Measurements from ENCODE around the gene RAB40B.

GRCh38 chr17:82697829-82698788 lies at the start of gene RAB40B:
Gene RAB40B, minus strand, starts transcription at chr17:82698698.
- RRBS: 1% methylated on average over 67 of the region's 125 CpGs

DNA sequence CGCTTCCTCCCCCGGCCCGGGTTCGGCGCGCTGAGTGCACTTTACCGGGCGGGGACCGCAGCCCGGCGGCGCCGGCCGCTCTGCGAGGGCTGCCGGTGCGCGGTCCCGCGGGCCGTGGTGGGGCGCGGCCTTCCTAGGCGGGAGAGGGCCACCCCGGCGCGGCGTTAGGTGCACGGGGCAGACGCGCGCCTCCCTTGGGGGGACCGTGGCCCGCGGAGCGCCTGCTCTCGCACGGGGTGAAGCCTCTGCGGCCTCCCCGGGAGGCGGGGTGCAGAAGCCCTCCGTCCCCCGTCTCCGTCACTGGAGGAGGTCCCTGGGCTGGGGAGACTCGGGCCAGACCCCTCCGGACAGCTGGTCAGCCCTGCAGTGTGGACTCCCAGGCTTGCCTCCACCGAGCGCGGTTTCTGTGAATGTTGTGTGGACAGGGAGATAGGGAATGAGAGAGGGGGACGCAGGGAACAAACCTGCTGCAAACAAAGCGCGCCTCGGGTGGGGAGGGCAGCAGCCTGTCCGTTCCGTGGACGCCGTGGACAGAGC lies 604 bp downstream of the TBCD start:
- RRBS: under 1% methylated on average over 26 of the region's 57 CpGs

DNA sequence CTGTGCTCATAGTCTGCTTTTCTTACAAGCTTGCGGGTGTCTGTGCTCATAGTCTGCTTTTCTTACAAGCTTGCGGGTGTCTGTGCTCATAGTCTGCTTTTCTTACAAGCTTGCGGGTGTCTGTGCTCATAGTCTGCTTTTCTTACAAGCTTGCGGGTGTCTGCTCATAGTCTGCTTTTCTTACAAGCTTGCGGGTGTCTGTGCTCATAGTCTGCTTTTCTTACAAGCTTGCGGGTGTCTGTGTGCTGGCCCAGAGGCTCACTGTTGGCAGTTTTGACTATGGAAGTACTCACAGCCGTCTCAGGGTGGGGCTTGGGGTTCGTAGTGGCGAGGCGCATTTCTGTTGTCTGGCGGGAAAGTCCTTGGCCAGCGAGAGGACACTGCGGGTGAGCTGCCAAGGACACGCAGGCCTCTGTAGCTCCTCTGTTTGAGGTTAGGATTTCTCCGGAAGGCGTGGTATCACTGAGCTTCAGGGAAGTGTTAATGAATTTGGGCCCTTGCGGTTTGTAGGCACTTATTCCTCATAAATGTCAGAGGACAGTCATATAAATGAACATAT lies 13.4 kb downstream of the TBCD start:
- RRBS: no CpG with 5 or more reads among the region's 17 CpGs

- RRBS: no CpG with 5 or more reads among the region's 48 CpGs
Measured at GRCh38 chr17:82782505-82783364, 30.9 kb downstream of the TBCD start.

DNA sequence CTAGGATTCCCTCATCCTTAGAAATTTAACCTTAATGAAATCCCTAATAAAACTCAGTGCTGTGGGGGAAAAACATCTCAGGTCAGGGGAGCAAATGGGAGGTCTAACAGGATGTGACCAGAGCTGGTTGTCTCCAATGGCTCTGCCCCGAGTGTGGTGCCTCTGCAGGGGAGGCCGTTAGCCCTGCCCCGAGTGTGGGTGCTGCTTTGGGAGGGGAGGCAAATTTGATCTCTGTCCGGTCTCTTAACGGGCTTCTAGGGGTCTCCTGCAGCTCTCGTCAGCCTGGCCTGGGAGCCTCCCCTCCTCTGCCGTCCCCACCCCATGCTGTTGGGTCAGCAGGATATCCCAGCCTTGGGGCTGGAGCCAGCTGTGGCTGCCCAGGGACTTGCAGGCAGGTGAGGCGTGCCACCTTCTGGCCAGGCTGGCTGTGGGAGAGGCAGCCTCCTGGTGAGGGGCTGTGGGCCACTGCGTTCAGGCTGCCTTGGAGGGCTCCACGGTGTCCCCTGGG lies 34.4 kb downstream of the TBCD start:
- RRBS: no CpG with 5 or more reads among the region's 10 CpGs

GRCh38 chr17:82808555-82808995 lies 31.2 kb downstream of the ZNF750 start:
- RRBS: no CpG with 5 or more reads among the region's 4 CpGs

- RRBS: no CpG with 5 or more reads among the region's 17 CpGs
Measured at GRCh38 chr17:82883742-82884265, 44.0 kb upstream of the ZNF750 start.

DNA sequence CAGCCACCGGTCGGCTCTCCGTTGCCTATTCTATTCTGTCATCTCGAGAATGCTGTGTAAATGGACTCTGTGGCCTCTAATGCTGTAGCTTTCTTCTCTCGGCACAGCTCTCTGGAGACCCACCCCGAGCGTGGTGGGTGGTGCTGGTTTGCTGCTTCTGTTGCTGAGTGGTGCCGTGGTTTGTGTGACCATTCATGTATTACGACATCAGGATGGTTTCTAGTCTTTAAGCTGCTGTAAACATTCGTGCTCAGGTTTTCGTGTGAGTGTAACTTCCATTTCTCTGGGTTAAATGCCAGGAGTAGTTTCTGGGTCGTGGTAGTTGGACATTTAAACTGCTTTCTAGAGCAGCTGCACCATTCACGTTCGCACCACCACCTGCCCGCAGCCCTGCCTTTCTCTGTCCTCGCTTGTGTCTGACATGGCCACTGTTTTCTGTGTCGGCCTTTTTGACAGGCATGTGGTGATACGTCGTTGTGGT lies 47.6 kb upstream of the ZNF750 start:
- RRBS: no CpG with 5 or more reads among the region's 19 CpGs

DNA sequence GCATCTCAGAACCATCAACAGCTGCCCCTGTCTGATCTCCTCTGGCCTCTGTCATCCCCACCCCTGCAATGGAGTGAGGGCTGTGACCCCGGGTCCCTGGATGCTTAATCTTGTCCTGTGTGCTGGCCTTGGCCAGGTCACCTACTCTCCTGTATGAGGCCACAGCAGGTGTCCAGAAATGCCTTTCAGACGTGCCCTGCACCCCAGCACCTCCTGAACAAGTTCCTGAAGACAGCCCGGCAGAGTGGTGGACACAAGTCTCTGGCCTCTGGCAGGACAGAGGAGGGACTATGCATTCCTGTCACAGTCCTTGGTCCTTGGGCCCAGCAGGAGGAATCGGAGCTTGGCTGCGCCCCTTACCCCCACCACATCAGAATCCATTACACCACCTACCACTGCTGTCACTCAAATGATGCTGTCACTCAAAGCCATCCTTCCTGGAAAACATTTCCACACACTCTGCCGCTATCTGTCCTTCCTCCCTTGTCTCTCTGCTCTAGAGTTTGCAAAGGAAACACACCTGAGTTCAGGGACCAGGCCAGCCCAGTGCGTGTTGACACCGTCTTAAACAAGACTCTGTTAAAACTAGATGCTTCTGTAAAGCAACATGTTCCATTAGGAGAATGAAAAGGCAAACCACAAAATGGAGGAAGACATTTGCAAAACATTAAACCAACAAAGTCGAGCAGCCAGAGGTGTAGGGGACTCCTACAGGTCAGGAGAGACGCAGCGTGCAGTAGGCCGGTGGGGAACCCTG lies 104.0 kb downstream of the B3GNTL1 start:
- RRBS: no CpG with 5 or more reads among the region's 12 CpGs

GRCh38 chr17:83010178-83010659 lies 41.4 kb downstream of the B3GNTL1 start:
- RRBS: 89% methylated on average over 7 of the region's 18 CpGs

- RRBS: 21% methylated on average over 16 of the region's 58 CpGs
Measured at GRCh38 chr17:83090996-83092349, 12.1 kb downstream of the METRNL start.

DNA sequence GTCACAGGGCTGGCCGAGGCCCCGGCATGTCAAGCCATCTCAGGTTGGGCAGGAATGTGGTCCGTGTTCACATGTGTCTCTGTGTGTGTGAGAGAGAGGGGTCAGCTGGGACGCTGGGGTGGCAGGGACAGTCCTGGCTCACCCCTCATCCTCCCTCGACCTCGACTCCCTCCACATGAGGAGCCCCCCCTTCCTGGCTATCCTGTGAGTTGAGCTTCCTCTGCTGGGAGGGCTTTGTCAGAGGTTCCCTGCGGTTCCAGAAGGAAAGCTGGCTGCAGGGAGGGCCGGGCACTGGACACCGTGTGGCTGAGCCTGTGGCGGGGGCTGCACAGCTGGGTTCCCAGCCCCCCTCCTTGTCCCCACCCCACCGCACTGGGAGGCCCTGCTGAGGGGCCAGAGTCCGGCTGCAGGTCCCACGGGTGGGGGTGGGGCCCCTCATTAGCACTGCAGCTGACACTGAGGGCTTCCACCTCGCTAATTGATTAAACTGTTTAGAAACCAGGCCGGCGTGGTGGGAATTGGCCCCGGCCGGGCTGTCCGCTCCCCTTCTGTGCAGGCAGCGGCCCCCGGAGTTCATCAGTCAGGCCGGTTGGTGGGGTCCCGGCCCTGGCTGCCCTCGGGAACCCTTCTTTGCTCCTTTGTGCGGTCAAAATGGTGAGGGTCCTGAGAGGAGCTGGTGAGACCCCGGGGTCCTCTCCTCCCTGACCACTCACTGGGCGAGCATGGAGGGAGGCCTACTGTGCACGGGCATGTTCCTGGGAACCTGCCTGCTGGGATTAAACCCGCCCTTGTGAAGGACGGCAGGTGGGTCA lies 19.3 kb downstream of the METRNL start:
- RRBS: 82% methylated on average over 7 of the region's 30 CpGs

GRCh38 chr17:83100945-83101592 lies 21.7 kb downstream of the METRNL start:
- RRBS: 20% methylated on average over 7 of the region's 22 CpGs

DNA sequence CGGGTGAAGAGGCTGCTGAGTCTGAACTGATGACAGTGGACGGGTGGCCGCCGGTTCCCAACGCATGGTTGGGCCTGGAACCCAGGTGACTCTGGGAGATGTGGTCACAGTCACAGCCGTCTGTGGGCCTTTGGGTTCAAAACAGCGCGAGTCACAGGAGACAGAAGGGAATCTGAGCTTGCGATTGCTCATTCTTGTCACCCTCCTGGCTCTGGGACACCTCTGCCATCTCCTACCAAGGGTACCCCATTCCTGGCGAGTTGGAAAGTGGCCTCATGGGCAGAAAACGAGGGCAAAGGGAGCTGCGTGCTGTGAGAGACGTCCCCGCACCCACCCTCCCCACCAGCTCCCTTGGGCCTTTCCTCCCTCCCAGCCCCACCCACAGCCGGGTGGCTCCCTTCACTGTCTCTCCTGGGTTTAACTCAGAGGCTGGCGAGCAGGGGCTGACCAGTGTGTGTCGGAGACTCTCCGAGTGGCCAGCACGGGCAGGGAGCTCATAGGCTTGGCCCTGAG lies 26.0 kb downstream of the METRNL start:
- RRBS: 74% methylated on average over 1 of the region's 19 CpGs

- RRBS: no CpG with 5 or more reads among the region's 21 CpGs
Measured at GRCh38 chr17:83107737-83108537, 28.5 kb downstream of the METRNL start.

GRCh38 chr17:83193368-83194433 lies 114.3 kb downstream of the METRNL start:
- RRBS: no CpG with 5 or more reads among the region's 19 CpGs

All from epithelial cell of prostate (primary cell).